ENCODE measurements around the genes KRT25, KRT27, KRTAP2-3, KRTAP4-12, KRT34, KRT14 and GAST.

DNA sequence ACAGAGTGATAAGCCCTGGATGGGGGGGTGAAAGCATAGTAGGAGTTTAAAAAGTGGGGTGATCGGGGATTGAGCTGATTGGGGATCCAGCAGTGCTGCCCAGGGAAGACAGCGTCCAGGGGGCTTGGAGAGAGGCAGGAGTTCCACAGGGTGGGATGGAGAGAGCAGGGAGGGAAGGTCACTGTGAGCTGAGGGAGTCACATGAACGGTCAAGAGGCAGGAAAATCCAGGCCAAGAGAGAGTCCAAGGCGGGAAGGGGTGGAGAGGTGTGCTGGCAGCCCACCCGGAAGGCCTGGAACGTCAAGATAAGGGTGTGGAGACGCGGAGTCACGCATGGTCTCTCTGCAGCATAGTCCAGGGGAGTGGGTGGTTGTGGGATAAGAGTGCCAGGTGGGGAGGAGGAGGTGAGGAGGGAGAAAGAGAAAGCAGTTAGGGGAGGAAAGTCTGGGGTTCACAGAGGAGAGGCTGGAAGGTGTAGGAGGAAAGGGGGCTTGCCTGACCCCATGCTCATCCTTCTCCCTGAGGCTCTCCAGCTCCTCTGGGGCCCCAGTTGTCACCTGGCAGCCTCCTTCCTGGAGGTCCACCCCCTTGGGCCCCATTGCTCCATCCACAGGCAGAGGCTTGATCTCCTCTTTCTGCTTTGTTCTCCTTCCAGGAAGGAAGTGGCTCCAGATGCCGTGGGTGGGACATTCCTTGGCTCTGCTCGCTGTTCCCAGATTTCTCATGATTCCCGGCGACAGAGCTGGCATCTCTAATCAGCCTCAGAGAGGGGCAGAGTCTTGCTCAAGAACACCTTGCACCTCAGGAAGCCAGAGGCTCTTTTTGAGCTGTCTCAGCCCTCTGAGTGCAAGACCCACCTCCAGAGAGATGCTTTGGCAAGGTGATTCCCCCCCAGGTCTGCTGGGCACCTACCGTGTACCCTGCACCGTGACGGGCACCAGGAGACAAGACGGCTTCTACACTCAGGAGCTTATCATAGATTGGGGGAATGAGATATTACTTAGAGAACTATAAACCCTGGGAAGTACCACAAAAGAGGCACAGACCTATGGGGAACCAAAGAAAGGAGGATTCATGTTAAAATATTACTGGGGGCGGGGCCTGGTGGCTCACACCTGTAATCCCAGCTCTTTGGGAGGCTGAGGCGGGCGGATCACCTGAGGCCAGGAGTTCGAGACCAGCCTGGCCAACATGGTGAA is 28.6 kb downstream of the CCR7 start:
- RRBS, result no CpG with 5 or more reads among the region's 21 CpGs

DNA sequence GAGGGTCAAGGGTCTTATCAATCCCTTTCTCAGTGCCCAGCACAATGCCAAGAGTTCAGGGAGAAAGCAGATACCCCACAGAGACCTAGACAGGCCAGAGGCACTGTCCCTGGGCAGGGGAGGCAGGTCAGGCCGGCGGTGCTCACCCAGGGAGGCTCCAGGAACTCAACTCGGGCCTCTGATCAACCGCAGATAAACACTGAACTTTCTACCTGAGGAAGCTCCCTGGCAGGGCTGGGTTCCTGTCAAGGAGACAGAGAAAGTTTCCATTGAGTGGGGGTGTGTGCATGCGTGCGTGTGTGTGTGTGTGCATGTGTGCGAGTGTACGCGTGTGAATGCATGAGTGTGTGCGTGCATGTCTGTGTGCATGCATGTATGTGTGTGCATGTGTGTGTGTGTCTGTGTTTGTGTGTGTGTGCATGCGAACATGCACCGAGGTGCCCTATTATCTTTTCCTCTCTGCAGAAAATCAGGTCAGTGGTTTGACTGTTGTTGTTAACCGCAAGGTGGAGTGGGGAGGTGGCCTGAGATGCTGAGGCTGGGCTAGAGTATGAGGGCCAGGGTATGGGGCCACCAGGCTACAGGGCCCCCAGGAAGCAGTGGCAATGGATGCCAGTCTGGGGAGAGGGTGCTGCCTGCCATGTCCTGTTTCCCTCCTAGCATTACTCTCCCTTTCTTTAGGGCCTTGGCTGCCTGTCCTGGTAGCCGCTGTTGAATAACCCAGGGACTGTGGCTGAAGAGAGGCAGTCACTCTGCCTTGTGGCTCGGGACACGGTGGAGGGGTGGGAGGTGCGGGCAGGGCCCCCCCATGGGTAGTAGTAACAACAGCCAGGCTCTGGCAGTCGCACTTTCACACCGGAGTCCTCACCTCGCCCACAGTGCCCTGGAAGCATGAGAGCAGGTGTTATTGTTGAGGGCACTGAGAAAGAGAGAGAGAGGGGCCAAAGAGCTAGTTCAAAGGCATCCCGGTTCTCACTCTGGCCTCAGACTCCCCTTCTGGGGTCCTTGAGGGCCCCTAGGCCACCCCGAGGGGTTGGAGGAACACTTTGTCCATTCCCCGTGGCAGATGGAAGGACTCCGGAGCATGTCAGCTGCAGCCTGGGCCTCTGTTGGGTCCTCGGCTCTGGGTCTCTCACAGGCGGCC is 23.9 kb downstream of the CCR7 start:
- RRBS, result 98% methylated on average over 5 of the region's 26 CpGs

DNA sequence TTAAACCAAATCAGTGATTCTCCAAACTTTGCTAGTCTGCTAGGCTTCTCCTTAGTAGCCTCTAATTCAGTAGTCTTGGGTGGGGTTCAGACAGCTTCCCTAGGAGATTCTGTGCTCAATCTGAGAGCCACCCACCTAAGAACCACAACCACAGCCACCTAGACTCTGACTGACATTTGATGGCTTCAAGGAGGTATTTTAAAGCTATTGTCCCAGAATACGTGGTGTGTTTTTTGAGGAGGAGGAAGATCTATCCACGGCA is 25.2 kb downstream of the SMARCE1 start:
- RRBS, result no CpG with 5 or more reads among the region's 2 CpGs

GRCh38 chr17:40755131-40755710 is at the start of gene KRT25:
TSS of gene KRT25 (minus strand) at chr17:40755331.
- RRBS, result no CpG with 5 or more reads among the region's 5 CpGs

DNA sequence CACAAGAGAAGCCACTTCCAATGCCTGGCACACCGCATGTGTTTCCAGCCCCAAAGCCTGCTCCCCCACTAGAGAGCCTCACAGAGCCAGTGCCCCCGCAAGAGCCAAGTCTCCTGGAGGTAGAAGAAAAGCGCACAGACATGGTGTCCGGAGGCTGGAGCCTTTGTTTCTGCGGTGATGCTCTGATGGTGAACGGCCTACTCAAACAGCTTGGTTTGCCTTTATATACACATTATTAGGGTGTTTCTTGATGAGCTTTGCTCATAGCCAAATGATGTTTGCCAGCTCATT is at the start of gene KRT27:
TSS of gene KRT27 (minus strand) at position 199 of the 291 bp plus-strand sequence.
- RRBS, result no CpG with 5 or more reads among the region's 6 CpGs

- RRBS, result no CpG with 5 or more reads among the region's 12 CpGs
Measured at GRCh38 chr17:41059908-41060181, at the start of gene KRTAP2-3. TSS of gene KRTAP2-3 (minus strand) at chr17:41060114.

GRCh38 chr17:41123942-41124401 is at the start of gene KRTAP4-12:
TSS of gene KRTAP4-12 (minus strand) at chr17:41124182.
- RRBS, result no CpG with 5 or more reads among the region's 3 CpGs

GRCh38 chr17:41308172-41308912 is 767 bp downstream of the KRTAP16-1 start:
- RRBS, result no CpG with 5 or more reads among the region's 12 CpGs

- RRBS, result no CpG with 5 or more reads among the region's 1 CpG
Measured at GRCh38 chr17:41382194-41382595, at the start of gene KRT34. TSS of gene KRT34 (minus strand) at chr17:41382306.

GRCh38 chr17:41525082-41525932 is 2.8 kb downstream of the KRT19 start:
- RRBS, result no CpG with 5 or more reads among the region's 8 CpGs

GRCh38 chr17:41535844-41536719 is 8.0 kb upstream of the KRT19 start:
- RRBS, result no CpG with 5 or more reads among the region's 18 CpGs

DNA sequence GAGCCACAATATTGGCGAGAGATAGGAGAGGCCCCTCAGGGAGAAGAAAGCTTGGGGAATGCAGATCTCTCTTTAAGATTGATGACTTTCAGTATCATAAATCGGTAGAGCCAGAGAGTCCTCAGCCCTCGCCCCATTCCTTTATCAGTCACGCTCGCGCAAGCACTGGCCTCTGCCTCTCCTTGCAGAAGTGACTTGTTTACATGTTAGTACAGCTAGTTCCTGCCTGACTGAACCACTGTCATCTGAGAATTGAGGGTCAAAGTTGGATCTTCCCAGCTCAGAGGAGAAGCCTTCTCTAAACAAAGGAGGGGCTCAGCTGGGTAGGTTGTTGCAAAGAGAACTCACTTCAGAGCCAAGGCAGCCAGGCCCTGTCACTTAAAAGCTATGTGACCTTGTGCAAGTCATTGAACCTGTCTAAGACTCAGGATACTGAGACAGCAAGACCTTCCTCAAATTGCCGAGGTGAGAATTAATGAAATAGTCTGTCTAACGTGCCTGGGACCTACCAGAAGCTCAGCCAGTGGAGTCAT is 21.6 kb upstream of the KRT19 start:
- RRBS, result no CpG with 5 or more reads among the region's 8 CpGs

DNA sequence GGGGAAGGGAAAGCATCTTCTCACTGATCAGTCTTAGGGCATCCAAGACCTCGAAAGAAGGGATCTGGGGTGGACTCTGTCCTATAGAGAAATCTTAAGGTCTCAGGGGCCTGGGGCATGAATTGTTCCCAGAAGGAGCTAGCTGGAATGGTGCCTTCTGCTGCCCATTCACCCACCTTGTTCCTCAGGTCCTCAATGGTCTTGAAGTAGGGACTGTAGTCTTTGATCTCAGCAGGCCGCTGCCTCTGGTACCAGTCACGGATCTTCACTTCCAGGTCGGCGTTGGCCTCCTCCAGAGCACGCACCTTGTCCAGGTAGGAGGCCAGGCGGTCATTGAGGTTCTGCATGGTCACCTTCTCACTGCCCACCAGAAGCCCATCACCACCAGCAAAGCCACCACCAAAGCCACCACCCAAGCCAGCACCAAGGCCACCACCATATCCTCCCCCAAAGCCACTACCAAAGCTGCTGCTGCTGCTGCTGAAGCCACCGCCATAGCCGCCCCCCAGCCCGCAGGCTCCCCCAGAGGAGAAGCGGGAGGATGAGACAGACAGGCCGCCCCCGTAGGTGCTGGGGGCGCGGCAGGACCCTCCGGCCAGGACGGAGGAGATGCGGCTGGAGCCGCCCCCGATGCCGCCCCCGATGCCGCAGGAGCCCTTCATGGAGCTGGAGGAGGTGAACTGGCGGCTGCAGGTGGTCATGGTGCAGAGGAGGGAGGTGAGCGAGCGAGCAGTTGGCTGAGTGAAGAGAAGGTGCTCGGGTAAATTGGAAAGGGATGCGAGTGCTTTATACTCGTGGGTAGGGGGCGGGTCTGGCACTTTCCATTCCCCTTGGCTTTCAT is at the start of gene KRT14:
TSS of gene KRT14 (minus strand) at position 762 of the 841 bp plus-strand sequence.
- RRBS, result no CpG with 5 or more reads among the region's 30 CpGs

- RRBS, result no CpG with 5 or more reads among the region's 11 CpGs
Measured at GRCh38 chr17:41586975-41587490, 338 bp upstream of the KRT14 start.

DNA sequence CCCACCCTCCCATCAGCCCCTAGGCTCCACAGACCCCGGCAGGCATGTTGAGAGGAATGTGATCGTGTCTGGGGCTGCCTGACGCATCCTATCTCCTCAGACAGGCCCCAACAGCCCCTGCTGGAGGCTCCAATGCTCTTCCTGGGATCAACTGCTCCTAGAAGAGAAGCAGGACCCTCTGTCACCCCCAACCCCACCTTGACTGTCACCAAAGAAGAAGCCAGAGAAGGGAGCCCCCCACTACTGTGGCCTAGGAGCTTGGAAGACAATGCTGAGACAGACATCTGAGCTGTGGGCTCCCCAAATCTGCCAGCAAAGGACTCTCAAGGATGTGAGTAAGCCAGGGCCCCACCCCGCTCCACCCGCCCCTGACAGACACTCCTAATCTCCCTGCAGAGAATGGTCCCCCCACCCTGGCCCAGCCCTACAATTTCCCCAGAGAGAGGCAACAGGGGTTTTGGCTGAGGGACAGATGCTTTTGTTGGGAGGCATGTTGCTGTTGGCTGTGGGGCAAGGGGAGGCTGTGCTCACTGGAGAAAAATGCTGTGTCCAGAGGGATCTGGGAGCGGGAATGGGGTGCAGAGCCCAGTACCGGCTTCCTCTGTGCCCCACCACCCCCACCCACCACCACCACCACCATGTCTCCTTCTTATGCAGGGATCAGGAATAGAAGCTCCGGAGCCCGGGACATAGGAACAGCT is 1.7 kb upstream of the KRT14 start:
- RRBS, result 92% methylated on average over 1 of the region's 9 CpGs

DNA sequence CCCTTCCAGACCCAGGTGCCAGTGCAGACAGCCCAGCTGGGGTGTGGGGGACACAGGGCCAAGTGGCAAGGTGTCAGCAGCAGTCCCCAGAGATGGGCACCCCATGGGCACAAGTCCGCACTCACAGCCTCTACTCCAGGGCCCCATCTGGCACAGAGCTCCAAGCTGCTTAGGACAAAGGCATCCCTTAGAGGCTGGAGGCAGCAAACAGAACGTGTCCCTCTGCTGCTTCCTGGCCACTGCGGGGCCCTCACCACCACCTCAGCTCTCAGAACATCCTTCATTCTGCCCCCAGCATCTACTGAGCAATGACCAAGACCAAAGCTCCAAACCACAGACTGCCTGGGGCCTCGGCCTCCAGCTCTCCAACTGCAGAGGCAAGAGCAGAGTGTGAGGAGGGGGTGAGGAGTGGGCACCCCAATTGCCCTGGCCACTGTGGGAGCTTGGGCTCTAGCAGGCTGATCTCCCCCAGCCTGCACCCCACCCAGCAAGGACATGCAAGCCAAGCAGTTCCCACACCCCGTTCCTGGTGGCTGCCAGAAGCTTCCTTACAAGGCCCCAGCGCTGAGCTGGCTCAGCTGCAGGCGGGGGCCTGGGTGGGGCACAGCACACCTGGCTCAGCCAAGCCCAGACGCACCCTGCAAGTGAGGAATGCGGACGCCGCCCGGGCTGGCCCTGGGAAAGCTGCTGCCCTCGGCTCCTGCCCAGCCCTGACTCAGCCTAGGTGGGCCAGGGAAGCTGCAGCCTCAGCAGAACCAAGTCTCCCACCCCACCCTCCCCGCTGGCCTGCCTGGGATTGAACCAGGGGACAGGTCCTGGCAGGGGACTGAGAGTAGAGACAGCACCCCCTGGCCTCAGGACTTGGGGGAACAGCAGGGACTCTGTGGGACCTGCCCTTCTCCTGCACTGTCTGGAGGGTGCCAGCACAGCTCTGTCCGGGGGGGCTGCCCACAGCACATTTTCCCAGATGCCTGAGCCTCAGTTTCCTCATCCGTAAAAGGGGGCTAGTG is 29.6 kb upstream of the KRT17 start:
- RRBS, result no CpG with 5 or more reads among the region's 16 CpGs

GRCh38 chr17:41712047-41712504 is at the start of gene GAST:
TSS of gene GAST (plus strand) at chr17:41712331.
- RRBS, result no CpG with 5 or more reads among the region's 6 CpGs

- RRBS, result 93% methylated on average over 1 of the region's 29 CpGs
Measured at GRCh38 chr17:41754921-41756096, 20.9 kb upstream of the HAP1 start.

GRCh38 chr17:41783955-41785122 is 2.2 kb downstream of the JUP start:
- RRBS, result no CpG with 5 or more reads among the region's 15 CpGs

Data from retinal pigment epithelial cell (primary cell).